Heart (tissue), 3 donors: ENCODE measurements around the gene NECTIN1.

- RAMPAGE, long total RNA, 2 experiments: no peak in any of the 2 experiments
Observed at GRCh38 chr11:118608307-118609289, 1.2 kb downstream of the PHLDB1 start.

DNA sequence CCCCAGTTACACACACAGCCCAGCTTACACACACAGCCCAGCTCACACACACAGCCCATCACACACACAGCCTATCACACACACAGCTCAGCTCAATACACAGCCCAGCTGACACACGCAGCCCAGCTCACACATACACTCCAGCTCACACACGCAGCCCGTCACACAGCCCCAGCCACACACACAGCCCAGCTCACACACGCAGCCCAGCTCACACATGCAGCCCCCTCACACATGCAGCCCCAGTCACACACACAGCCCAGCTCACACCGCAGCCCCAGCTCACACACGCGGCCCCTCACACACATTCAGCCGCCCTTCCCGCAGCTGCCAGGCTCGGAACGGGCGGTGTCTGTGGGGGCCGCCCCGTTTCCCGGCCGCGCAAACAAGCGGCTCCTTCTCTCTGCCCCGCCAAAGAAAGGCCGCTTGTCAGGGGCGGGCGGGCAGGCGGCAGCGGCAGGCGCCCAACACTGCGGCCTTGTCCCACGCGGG lies 1.9 kb downstream of the PHLDB1 start:
- RAMPAGE, long total RNA, 2 experiments: no peak in any of the 2 experiments

GRCh38 chr11:118612117-118612930 lies 4.9 kb downstream of the PHLDB1 start:
- RAMPAGE, long total RNA, 2 experiments: no peak in any of the 2 experiments

GRCh38 chr11:118746532-118747346 lies 44.2 kb downstream of the DDX6 start:
- RAMPAGE, long total RNA, 2 experiments: no peak in any of the 2 experiments

- RAMPAGE, long total RNA, 2 experiments: no peak in any of the 2 experiments
Observed at GRCh38 chr11:118789546-118789952, 1.4 kb downstream of the DDX6 start.

GRCh38 chr11:118892225-118893053 lies 8.7 kb downstream of the CXCR5 start:
- RAMPAGE, long total RNA, 2 experiments: no peak in any of the 2 experiments

DNA sequence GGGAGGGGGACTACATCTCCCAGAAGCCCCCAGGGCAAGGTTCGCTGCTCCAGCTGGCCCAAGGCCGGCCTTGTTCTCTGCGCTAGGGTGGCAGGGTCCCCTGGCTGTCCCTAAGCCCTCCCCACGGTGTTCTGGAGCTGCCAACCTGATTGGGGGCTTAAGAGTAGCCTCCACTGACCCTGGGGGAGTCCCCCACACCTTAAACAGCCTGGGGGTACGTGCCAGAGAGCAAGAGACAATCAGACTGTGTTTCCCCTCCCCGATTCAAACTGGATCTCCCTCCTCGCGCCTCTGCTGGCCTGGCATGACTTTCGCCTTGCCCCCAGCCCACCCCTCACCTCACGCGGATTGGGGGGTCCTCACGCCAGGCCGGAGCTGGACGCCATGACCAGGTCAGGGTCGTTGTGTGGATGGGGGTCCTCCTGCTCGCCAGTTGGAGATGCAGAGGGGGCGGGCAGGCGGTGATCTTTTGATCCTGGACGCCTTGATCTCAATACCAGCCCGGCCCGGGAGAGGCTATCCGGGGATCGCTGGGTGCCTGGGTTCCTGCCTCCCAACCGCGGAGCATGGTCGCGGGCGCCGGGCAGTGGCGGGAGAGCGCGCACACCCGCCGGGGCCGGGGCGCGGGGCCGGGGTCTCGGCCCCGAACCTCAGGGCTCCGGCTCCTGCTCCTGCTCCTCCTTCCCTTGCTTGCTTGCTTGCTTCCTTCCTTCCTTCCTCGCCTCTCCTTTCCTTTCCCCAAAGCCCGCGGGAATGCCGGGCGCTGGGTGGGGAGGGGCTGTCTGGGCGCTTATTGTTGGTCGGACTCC lies 622 bp downstream of the BCL9L start:
- RAMPAGE, long total RNA, 2 experiments: no peak in any of the 2 experiments

GRCh38 chr11:118930091-118930771 lies 4.5 kb upstream of the BCL9L start:
- RAMPAGE, long total RNA, 2 experiments: no peak in any of the 2 experiments

- RAMPAGE, long total RNA, 2 experiments: no peak in any of the 2 experiments
Observed at GRCh38 chr11:119009619-119010163, 8.5 kb downstream of the RPS25 start.

GRCh38 chr11:119093879-119094624 lies 1.2 kb downstream of the H2AX start:
- RAMPAGE, long total RNA, 2 experiments: no peak in any of the 2 experiments

DNA sequence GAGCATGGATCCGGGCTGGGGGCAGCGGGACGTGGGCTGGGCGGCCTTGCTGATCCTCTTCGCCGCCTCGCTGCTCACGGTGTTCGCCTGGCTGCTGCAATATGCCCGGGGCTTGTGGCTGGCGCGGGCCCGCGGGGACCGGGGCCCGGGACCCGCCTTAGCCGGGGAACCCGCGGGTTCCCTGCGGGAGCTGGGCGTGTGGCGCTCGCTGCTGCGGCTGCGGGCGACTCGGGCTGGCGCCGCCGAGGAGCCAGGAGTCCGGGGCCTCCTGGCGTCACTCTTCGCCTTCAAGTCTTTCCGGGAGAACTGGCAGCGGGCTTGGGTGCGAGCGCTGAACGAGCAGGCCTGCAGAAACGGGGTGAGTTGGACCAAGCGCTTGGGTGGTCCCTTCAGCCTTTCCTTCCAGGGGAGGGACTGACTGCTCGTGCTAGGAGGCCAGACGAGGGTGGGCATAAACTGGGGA lies 625 bp downstream of the C2CD2L start:
- RAMPAGE, long total RNA, 2 experiments: no peak in any of the 2 experiments

- RAMPAGE, long total RNA, 2 experiments: no peak in any of the 2 experiments
Observed at GRCh38 chr11:119175483-119175979, 7.0 kb downstream of the NLRX1 start.

GRCh38 chr11:119367516-119368219 lies 13.8 kb downstream of the USP2 start:
- RAMPAGE, long total RNA, 2 experiments: no peak in any of the 2 experiments

GRCh38 chr11:119368220-119369205 lies 13.0 kb downstream of the USP2 start:
- RAMPAGE, long total RNA, 2 experiments: no peak in any of the 2 experiments

DNA sequence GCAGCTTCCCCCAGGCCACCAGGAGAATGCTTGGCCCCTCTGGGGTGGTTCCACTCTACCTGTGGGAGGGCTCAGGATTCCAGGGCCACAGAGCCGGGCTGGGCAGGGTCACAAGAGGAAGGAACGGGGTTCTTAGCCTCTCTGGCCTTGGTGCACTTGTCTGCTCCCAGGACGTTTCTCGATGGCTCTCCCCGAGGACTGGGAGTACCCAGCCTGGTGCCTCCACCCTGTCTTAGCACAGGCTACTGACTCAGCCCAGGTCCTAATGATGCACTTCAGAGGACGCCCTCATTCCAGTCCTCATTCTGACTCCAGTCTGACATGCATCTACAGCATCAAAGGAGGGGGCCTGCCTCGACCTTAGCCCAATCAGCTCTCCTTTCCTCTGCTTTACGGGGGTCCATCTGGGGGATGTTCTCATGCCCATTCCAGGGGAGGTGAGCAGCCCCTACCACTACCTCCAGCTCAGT lies 1.1 kb downstream of the USP2 start:
- RAMPAGE, long total RNA, 2 experiments: no peak in any of the 2 experiments

GRCh38 chr11:119585060-119585569 lies 143.9 kb downstream of the NECTIN1 start:
- RAMPAGE, long total RNA, 2 experiments: no peak in any of the 2 experiments

DNA sequence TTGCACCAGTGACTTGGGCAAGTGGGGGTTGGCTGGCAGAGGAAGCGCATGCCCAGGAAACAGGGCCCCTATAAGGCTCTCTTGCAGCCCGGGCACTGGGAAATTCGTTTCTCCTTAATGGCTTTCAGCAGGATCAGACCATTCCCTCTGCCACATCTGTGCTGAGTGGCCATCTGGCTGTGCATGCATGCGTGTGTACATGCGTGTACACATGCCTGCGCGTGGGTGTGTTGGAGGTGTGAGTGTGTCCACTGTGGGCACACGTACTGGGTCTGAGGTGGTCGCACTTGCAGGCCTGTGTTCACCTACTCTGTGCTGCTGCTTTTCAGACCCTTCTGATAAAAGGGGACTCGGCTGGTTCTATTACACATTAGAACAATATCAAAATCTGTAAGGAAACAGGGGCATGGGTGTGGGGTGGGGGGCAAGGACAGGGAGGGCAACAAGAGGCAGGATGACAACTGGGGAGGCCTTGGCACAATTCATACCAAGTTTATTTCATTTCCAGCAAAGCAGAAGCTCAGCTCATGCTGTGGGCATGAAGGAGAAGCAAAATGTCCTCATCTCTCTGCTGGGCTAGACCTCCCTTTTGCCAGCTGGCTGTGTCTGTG lies 67.2 kb downstream of the NECTIN1 start:
- RAMPAGE, long total RNA, 2 experiments: no peak in any of the 2 experiments

GRCh38 chr11:119701660-119702236 lies 27.3 kb downstream of the NECTIN1 start:
- RAMPAGE, long total RNA, 2 experiments: no peak in any of the 2 experiments

DNA sequence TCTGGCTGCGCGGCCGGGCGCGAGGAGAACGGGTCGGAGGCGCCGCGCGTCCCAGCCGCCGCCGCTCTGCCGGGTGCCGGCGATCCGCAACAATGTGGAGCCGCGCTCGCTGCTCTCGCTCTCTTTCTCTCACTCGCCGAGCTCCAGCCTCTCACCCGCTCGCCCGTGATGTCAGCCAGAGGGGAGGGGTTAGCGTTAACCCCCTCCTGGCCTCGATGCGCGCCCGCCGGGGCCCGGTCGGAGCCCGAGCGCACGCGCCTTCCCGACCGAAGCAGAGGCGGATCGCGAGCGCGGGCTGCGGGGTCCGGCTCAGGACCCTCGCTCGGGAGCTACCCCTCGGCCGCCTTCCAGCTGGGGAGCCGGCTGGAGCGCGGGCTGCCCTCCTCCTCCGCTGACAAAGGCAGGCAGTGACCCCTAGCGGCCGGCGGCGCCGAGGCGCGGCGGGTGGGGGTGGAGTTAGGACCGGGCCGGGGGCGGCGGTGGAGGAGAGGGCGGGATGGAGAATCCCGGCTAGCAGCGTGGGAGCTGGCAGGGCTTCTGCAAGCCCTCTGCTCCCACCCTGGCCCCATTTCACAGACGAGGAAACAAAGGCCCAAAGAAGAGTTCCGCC lies at the start of gene NECTIN1:
TSS of gene NECTIN1 (minus strand) at position 126 of the 610 bp plus-strand sequence.
- RAMPAGE, long total RNA, 2 experiments: no peak in any of the 2 experiments

DNA sequence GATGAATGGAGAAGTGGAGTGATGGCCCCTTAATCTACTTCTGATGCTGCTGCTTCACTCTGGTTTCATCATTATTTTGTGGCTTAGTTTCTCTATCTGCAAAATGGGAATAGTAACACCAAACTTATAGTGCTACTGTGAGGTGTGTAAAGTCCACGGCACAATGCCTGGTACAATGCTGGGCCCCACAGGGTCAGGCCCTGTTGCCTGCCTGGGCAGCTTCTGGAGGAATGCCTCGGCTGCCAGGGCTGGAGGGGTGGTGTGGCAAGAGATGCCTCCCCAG lies 10.8 kb upstream of the NECTIN1 start:
- RAMPAGE, long total RNA, 2 experiments: no peak in any of the 2 experiments